Measurements from ENCODE around the genes PCDH8 and DIAPH3.

- PRO-cap, 2 experiments = no peak in any of the 2 experiments
Observed at GRCh38 chr13:52128227-52128531, 694 bp downstream of the NEK5 start.

DNA sequence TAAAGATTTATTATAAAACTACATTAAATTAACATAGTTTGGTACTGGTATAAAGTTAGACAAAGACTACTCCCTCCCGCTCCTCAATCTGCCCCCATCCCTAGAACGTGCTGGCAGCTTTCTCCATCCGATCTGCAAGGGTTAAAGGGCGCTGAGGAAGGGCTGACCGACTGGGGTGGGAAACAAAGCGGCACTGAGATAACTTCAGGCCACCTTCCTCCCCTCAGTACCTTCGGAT is 785 bp upstream of the SUGT1 start:
- PRO-cap, 2 experiments = no peak in any of the 2 experiments

DNA sequence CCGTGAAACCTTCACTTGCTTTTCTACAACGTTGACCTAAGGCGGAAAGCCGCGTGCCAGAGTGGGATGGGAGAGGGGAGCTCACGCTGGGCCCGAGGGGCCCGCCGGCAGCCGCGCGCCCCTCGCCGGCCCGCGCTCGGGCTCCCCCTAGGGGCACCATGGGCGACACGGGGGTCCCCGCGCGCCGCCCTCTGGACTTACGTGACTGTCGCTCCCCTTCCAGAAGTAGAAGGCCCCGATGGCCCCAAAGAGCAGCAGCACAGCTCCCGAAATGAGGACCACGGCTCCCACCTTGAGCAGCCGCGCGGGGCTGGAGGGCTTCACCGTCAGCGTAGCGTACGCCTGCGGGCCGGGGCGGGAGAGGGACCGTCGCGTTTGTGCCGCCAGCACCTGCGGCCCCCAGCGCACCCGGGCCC is 782 bp downstream of the CNMD start:
- PRO-cap, 2 experiments = no peak in any of the 2 experiments

- PRO-cap, 2 experiments = peak in 1 of 2 experiments; most common minus-strand start chr13:52848640 (in 1)
Observed at GRCh38 chr13:52848468-52849382, at the start of gene PCDH8. Gene PCDH8, minus strand, starts transcription at chr13:52848640.

DNA sequence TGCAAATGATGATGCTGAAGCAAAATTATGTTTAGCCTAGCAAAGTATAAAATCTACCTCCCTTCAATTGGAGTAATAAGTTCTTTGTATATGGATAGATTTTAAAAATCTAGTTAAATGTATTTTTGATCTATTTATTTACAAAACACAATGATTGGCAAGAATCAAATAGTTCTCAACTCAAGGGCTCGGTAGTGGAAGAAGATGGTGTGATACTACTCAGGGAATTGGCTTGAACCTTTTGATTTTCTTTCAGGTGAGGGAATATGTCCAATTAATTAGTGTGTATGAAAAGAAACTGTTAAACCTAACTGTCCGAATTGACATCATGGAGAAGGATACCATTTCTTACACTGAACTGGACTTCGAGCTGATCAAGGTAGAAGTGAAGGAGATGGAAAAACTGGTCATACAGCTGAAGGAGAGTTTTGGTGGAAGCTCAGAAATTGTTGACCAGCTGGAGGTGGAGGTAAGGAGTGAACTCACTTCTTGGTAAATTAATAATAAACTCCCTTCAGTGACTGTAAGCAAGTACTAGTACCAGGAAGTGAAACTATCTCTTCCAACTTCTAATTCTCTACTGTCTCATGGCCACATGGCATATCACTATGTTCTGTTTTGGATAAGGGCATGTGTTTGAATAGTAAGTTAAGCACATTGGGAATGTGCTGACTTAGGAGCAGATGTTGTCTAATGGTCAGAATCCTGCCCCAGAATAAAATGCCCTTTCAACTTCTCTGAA is 13.2 kb downstream of the OLFM4 start:
- PRO-cap, 2 experiments = no peak in any of the 2 experiments

DNA sequence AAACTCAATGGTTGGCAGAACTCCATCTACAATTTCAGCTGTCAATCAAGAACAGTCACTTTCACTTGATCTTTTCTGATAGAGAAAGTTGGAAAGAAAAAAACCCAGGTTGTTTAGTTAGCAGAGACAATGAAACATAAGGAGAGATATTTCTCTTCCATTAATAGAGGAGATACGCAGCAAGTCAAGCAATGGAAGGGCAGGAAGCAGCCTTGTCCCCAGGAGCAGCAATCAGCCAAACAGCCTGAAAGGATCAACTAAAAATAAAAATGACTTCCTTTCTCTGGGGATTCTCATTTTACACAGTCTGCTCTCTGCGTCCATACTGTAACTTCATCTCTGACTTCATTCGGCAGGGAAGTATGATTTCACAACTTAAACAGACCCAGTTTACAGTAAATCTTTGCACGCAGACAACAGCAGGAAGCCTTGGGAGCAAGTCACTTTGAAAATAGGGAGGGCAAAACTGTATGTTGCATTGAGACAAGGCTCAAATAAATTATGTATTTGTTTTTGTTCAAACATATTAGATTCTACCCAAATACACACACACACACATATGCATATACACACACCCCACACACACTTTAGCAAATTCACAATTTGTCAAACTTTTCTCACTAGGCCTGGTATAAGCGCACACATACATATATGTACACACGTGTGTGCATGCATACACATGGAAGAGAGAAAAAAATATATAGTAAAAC is 826.6 kb downstream of the DIAPH3 start:
- PRO-cap, 2 experiments = no peak in any of the 2 experiments

GRCh38 chr13:59397836-59398619 is 765.7 kb downstream of the DIAPH3 start:
- PRO-cap, 2 experiments = no peak in any of the 2 experiments

GRCh38 chr13:59633211-59633997 is 530.3 kb downstream of the DIAPH3 start:
- PRO-cap, 2 experiments = no peak in any of the 2 experiments

DNA sequence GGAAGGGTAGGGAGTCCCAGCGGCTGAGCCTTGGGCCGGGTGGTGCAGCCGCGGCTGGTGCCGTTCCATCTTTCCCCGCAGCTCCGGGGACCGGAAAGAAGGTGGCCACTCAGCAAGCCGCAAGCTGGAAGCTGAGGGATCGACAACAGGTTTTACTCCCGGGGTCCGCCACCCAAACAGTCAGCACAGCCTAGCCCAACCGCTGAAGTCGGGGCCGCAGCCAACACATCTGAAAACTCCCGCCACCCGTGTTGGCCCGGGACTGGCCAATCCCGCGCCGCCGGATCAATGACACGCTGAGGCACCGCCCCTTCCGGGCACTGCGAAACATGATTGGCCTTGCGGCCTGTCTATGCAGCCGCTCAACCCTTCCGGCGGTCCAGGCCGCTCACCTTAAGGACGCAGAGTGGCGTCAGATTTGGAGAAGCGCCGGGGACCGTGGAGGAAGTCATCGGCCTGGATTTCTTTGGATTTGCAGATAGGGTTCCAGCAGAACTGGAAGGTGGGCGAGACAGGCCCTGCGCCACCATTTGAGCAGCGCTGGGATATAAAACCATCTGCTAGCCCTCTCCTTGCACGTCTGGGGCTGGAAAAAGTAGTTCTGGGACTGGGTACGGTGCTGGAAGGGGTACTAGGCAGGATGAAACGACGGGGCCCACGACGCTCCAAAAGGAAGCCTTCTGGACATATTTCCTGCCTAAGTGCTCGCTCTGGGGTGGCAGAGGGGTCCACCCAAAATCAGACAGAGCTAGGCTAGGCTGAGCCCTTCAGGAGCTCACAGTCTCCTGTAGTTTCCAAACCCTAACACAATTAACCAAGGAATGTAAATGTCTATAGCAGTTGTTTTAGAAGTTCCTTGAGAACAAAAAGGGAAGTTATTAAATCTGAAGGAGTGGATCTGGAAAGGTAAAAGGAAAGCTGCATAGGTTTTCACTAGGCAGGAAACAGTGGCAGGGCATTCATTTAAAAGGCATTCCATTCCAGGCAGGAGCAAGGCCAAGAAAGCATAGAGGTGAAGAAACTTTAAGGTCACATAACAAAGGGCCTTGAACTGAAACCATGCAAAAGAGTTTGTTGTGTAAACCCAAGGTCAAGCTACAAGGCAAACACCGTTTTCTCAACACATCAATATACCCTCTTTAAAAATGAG is at the start of gene DIAPH3:
TSS of gene DIAPH3 (minus strand) at position 231 of the 1,150 bp plus-strand sequence.
- PRO-cap, 2 experiments = peak in 2 of 2 experiments; most common plus-strand start position 396 of the sequence (in 2); most common minus-strand start position 225 of the sequence (in 1)

DNA sequence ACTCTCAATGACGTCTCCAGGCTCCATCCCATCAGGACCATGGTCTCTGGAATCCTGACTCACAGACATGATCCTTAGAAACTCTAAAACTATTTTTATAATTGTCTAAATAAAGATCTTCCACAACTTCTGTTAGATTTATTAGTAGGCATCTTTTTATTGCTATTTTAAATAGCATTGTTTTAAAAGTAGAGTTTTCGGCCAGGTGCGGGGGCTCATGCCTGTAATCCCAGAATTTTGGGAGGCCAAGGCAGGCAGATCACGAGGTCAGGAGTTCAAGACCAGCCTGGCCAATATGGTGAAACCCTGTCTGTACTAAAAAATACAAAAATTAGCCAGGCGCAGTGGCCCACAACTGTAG is 241.0 kb downstream of the TDRD3 start:
- PRO-cap, 2 experiments = peak in 1 of 2 experiments; most common minus-strand start position 83 of the sequence (in 1)

DNA sequence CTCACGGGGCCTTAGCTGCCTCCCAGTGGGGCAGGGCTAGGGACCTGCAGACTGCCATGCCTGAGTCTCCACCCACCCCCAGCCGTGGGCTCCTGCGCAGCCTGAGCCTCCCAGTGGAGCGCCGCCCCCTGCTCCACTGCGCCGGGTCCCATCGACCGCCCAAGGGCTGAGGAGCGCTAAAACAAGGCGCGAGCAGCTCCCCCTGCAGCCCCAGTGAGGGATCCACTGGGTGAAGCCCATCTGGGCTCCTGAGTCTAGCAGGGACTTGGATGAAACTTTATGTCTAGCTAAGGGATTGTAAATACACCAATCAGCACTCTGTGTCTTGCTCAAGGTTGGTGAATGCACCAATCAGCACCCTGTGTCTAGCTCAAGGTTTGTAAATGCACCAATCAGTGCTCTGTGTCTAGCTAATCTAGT is 76.3 kb downstream of the PCDH20 start:
- PRO-cap, 2 experiments = no peak in any of the 2 experiments

DNA sequence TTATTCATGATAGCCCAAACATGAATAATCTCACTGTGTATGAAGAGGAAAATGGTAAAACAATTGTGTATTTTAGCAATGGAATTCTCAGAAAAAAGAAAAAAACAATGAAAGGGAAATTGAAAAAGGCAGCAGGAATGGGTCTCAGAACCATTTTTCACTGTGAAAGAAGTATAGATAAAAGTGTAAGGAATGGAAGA is 994.6 kb upstream of the ENSG00000285566 start:
- PRO-cap, 2 experiments = no peak in any of the 2 experiments

DNA sequence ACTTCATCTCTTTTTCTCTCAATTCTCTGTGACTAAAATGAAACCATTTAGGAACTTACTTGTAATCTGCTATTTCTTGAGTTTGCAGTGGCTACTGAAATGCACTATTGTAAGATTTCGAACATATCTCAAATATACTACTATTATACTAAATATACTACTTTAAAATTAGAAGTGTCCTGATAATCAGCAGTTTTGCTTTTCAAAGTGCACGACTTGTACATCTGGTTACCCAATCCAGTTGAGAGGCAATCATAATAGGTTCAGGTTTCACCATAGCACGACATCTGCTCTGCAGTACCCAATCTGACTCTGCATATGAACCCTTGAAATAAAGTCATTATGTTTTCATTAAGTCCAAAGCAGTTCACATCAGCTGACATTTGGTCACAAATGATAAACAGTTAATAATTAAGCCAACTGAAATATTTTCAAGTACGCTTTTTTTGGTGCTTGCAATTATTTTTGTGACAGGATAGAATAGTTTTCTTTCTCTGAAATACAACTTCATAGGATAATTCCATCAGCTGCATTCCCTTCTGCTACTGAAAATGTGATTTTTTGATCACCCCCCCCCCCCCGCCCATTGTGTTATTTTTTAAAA is 90.6 kb downstream of the PCDH9 start:
- PRO-cap, 2 experiments = no peak in any of the 2 experiments

DNA sequence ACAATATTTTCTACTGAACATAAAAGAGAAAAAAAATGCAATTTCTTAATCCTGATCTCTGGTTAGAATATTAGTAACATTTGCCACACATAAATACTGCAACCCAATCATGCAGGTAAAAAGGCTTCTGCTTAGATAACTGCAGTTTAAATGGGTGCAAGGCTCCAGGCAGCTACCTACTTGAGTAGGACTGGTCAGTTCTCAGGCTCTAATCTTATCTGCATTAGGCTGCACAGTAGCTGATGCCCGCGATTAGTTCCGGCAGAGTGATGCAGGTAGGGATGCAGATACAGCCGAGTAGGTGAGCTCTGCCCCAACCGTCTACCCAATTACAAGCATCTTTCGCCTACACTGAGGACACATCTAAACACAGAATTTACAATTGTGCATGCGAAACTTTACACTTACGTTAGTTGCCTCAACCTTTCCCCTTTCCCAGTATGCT is 742 bp downstream of the PCDH9 start:
- PRO-cap, 2 experiments = no peak in any of the 2 experiments

GRCh38 chr13:67686209-67686408 is 456.0 kb upstream of the PCDH9 start:
- PRO-cap, 2 experiments = no peak in any of the 2 experiments

DNA sequence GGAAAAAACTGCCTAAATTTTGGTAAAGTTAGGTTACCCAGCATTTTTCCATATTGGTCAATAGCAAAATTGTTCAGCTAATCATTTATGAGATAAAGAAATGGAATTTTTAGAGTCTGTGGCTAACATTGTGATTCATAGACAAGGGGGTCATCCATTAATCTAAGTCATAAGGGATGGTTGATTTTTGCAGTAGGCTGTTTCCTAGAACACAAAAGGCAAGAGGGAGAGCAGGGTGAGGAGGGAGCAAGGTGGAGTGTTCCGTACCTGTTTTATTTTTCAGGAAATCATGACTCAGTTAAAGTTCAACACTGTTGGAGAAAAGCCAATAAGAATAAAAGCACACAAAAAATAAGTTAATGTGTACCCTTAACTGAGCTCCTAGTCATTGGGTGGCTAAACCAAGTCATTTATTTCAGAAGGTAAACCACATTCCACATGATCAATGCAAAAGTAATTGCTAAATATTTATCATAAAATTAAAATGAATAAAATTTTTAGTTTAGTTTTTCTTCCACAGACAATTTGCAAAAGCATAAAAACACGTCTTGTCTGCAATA is 513.0 kb downstream of the KLHL1 start:
- PRO-cap, 2 experiments = no peak in any of the 2 experiments

DNA sequence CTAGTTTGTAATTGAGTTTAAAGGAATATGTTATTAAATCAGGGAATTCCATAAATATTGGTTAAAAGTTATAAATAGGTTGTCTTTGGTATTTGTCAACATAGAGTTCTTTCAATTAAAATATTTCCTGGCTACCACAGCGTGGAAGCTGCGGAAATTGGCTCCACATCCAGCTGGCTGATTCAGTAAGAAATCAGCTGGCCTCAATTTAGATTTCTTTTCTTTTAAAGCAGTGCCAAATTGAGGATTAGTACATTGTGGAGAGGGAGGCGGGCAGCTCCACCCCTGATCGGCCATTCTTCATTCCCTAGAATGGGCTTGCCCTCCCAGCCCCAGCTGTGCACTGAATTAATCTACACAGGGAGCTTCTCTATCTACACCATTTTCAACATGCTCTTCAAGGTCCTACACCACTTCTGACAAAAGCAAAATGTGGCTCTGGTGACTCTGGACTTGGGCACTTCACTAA is 624.8 kb downstream of the DACH1 start:
- PRO-cap, 2 experiments = no peak in any of the 2 experiments

- PRO-cap, 2 experiments = no peak in any of the 2 experiments
Observed at GRCh38 chr13:71625620-71626178, 241.3 kb downstream of the DACH1 start.

DNA sequence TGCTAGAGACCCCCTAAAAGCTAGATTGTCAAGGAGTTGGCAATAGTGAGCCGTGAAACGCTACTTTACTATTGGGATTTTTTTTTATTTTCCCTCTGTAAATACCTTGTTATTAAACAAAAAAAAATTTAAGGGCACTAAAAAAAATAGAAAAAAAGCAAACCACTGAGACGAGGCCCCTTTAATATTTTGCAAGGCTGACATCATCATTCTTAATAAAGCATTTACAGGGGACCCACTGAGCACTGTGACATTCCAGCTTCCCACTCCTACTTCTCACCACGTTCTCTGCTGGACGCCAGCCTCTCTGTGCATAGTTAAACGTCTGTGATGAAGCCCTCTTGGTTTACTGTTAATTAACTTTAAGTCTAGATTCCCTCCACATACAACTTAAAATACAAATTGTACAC is 220.1 kb downstream of the MZT1 start:
- PRO-cap, 2 experiments = no peak in any of the 2 experiments

DNA sequence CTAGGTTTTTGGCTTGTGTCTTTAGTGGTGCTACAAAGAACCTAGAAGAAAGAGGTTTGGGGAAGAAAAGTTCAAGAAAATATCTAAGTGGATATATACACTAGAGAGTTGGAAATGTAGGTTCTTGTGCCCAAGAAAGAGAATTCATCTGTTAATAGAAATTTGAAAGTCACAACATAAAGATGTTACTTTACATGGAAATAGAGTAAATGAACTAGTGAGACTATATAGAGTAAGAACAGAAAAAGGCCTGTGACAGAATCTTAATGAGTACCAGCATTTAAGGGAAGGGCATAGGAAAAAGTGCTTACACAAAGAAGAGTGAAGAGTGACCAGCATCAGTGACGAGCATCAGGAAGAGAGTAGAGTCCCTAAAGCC is 78.8 kb upstream of the KLF5 start:
- PRO-cap, 2 experiments = no peak in any of the 2 experiments

Data from cerebral cortex (tissue), 2 donors.